ENCODE measurements around the genes HPX, RBMXL2, OR5P3 and TUB.

DNA sequence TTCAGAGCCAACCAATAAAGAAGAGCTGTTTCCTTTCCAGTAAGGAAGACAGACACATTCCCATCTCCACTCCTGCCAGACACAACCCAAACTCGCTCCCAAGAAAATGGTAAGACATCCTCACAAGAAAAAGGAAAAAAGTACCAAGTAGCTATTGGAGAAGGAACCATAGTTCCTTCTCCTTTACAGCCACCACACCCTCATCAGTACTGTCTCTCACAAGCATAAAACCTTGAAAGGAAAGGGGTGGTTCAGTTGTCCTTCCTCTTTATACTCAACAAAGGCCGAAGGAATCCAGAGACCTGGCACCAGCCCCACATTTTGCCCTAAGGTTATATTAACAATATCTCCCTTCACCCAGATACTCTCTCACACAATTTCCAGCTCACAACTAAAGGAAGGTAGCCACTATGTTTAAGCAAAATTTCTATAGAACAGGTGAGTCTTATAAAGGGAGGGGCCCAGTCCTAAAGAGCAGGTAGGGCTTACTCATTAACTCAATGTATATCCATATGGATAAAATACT is 8.6 kb downstream of the FHIP1B start:
- PRO-cap: no peak
- RAMPAGE, long total RNA, 2 experiments: no peak in any of the 2 experiments

DNA sequence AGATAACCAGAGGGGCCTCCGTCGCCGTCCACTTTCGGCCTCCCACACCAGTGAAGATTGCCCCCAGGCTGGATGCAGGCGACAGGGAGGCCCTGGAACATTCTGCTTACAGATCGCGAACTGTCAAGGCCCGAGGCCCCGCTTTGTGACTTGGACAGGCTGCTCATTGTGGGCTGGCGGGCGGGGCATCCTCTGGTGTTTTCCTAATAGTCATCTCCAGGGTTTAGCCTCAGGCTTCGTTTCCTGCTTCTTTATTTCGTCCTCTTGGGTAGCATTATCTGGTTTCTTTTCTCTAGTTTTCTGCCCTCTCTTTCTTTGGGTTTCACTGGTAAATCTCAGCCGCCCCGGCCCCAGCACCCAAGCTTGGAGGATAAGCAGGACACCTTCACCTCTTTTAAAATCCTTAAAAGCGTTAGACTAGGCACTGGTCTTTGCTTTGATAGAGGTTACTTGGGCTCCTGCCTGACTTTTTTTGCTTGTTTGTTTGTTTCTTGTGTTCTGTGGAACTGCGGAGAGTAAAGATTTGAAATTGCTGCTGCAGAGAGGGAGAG is 644 bp upstream of the CAVIN3 start:
- PRO-cap: no peak
- RAMPAGE, long total RNA, 2 experiments: no peak in any of the 2 experiments

- PRO-cap: no peak
- RAMPAGE, long total RNA, 2 experiments: no peak in any of the 2 experiments
These were observed 14.1 kb downstream of the SMPD1 start for GRCh38 chr11:6404234-6404827.

DNA sequence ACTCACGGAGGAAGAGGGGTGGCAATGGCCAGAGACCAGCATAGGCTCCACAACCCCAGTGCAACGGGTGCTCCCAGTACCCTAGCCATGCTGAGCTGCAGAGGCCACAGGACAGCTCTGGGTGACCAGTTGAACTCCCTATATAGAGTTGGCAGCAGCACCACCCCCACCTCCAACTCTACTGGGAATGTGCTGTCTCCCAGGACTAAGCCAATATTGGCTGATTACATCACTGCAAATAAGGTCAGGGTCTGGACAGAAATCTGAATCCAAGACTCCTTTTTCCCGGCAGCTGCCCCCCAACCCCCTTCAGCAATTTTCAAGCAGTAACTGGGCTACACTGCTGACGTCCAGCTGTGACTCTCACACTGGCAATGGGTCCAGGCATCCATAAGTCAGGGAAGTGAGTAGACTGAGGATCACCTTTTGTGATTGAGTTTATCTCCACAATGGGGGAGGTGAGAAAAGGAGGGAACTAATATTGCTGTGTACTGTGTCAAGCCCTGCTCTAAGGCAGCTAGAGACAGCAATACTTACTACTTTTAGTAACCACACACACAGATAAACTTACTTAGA is at the start of gene HPX:
Gene HPX, minus strand, starts transcription at position 113 of the 576 bp plus-strand sequence.
- PRO-cap: no peak
- RAMPAGE, long total RNA, 2 experiments: start-site peak on the minus strand in 1 of 2 experiments, centred at position 116 of the sequence, 35 reads per replicate

DNA sequence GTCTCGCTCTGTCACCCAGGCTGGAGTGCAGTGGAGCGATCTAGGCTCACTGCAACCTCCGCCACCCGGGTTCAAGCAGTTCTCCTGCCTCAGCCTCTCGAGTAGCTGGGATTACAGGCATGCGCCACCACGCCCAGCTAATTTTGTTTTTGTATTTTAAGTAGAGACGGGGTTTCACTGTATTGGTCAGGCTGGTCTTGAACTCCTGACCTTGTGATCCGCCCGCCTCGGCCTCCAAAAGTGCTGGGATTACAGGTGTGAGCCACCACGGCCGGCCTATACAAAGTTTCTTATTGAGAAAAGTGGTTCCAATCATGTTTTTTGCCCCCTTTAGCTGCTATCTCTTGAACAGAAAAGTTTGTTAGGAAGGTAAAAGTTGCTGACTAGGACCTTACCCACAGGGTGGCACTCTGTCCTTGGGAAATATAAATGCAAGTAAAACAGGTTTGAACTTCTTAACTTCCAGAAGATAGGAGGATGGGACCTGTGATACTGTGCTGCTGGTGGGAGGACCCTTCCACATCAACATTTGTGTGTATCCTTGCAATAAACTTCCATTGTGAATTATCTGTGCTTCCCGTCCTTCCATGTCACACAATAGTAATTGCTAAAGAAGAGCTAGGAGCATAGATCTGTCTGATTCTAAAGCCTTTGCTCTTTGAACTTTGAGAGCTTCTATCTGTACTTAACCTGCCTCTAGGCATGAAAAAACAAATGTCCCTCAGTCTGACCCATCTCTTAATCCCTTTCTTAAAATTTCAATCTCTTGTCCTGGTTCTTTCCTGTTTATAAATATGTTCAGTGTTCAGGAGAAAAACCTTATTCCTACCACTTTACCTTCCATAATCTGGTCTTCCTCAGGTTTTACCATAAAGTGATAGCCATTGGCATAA is 3.1 kb downstream of the TIMM10B start:
- PRO-cap: no peak
- RAMPAGE, long total RNA, 2 experiments: no peak in any of the 2 experiments

- PRO-cap: no peak
- RAMPAGE, long total RNA, 2 experiments: no peak in any of the 2 experiments
These were observed 1.3 kb upstream of the DNHD1 start for GRCh38 chr11:6495622-6496344.

DNA sequence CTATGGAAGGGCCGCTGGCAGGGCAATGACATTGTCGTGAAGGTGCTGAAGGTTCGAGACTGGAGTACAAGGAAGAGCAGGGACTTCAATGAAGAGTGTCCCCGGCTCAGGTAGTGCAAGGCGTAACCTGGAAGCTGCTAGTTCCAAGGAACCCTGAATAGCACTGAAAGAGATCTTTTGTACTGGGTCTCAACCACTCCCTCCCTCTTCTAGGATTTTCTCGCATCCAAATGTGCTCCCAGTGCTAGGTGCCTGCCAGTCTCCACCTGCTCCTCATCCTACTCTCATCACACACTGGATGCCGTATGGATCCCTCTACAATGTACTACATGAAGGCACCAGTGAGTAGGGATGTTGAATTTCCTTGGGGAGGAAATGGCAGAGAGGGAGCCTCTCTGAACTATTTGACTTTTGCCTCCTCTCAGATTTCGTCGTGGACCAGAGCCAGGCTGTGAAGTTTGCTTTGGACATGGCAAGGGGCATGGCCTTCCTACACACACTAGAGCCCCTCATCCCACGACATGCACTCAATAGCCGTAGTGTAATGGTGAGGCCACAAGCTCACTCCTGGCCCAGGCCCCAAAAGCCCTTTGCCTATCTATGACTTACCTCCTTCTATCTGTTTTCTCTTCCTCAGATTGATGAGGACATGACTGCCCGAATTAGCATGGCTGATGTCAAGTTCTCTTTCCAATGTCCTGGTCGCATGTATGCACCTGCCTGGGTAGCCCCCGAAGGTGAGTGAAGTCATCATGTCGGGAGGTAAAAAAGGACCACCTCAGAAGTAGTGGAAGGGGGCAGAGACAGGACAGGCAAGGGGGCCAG is 2.5 kb downstream of the TAF10 start:
- PRO-cap: no peak
- RAMPAGE, long total RNA, 2 experiments: no peak in any of the 2 experiments

- PRO-cap: no peak
- RAMPAGE, long total RNA, 2 experiments: no peak in any of the 2 experiments
These were observed 4.6 kb upstream of the TPP1 start for GRCh38 chr11:6623776-6624335.

DNA sequence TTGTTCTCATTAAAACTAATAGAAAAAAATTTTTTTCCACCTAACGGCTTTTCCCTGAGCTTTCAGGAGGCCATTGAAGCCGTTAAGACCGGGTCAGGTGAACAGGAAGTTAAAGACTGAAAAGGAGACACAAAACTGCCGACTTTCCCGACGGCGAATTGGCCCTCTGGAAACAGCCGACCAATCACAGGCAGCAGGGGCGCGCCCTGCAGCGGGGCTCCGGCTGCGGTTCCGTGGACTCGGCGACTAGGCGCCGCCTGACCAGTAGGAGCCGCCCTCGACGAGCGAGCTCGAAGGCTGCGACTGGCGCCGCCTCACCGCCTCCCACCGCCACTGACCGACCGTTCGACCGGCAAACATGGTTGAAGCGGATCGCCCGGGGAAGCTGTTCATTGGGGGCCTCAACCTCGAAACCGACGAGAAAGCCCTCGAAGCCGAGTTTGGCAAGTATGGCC is at the start of gene RBMXL2:
Gene RBMXL2, plus strand, starts transcription at position 236 of the 455 bp plus-strand sequence.
- PRO-cap: no peak
- RAMPAGE, long total RNA, 2 experiments: no peak in any of the 2 experiments

DNA sequence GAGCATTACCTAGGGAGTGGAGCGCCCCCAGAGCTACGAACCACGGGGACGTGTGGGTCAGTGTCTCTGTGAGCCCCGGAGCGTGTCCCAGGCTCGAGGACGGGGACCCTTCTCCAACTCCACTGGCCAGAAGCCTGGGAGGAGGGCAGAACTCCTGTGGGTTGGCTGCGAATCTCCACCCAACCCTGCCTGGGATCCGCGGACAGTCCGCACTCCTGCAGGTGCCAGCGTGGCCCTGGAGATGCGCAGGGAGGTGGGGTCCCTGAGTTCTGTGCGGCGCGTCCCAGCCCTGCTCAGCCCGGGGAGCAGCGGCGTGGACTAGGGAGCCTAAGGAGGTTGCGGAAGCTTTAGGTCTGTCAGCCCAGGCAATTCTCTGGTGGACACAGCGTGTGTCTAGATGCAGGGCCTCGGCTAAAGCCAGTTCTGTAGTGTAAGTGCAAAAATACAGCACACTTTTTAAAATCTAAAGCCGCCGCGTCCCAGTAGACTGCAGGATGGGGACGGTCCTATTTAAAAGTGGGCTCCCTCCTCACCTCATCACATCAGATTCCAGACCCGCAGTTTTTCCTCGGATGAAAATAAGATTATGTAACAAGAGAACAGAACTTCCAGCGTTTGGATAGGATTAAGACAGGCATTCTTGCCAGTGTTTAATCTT is 513 bp downstream of the PPFIBP2 start:
- PRO-cap: no peak
- RAMPAGE, long total RNA, 2 experiments: no peak in any of the 2 experiments

GRCh38 chr11:7575681-7576735 is 62.2 kb downstream of the PPFIBP2 start:
- PRO-cap: no peak
- RAMPAGE, long total RNA, 2 experiments: no peak in any of the 2 experiments

DNA sequence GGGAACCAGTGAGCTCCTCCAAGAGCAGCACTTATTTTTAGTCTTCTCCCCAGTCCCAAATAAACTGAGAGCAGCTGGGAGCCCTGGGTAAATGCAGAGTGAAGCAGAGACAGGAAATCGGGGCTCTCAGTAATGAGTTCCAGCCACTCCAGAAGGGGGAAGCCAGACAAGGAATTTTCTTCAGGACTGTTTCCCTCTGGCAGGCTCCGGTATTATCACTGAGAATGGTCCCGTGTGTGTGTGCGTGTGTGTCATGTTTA is 63.1 kb downstream of the PPFIBP2 start:
- PRO-cap: no peak
- RAMPAGE, long total RNA, 2 experiments: no peak in any of the 2 experiments

DNA sequence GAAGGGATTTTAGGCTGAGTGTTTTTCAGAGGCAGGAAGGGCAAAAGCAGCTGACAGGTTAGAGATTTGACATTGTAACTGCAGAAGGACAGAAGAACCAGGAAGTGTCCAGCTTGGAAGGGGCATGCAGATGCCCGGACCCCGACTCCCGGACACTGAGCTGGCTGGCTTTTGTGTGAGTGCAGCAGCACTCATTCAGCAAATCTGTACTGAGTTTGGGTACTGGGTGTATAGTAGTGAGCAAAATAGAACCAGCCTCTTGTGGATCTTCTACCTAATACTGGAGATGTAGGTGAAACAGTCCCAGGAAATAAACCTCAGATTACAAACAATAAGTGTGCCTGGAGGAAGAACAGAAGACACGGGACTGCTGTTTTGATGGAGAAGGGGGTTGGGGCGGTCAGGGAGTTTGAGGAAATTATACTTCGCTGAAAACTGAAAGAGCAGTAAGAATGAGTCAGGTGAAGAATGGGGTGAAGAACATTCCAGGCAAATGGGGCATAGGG is 64.6 kb downstream of the PPFIBP2 start:
- PRO-cap: no peak
- RAMPAGE, long total RNA, 2 experiments: no peak in any of the 2 experiments

- PRO-cap: no peak
- RAMPAGE, long total RNA, 2 experiments: no peak in any of the 2 experiments
These were observed 68.6 kb downstream of the CYB5R2 start for GRCh38 chr11:7604749-7605146.

DNA sequence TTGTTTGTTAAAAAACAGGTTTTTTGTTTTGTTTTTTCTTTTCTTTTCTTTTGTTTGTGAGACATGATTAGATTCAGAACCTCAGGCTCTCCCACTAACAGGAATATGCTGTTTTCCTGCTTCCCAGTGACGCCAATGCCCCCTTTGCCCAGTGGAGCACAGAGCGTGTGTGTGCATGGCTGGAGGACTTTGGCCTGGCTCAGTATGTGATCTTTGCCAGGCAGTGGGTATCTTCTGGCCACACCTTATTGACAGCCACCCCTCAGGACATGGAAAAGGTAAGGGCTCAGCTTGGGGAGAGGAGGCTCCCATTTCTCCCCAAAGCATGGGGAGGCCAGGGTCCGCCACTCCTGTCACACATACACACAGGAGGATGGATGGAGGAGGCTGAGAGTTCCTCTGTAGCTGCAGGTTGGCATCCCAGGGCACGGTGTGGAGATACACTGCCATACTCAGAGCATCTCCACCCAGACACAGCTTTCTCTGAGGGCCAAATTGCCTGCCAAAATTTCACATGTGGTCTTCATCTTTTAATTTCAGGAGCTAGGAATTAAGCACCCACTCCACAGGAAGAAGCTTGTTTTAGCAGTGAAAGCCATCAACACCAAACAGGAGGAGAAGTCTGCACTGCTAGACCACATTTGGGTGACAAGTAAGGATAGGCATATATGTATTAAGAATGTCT is 24.9 kb downstream of the CYB5R2 start:
- PRO-cap: no peak
- RAMPAGE, long total RNA, 2 experiments: no peak in any of the 2 experiments

GRCh38 chr11:7672377-7672997 is 813 bp downstream of the CYB5R2 start:
- PRO-cap: no peak
- RAMPAGE, long total RNA, 2 experiments: no peak in any of the 2 experiments

DNA sequence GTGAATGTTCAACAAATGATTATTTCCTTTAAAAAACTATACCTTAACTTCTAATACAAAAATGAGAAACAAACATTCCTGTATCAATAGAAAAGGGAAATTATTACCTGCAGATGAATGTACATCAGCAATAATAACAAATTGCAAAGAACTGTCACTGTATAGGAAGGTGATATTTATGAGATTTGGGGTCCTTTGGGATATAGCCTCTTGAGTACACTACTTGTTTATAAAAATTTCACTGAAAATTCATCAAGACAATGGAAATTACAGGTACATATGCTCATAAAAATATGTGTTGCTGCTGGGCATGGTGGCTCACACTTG is at the start of gene OR5P3:
Gene OR5P3, minus strand, starts transcription at position 124 of the 327 bp plus-strand sequence.
- PRO-cap: no peak
- RAMPAGE, long total RNA, 2 experiments: no peak in any of the 2 experiments

- PRO-cap: no peak
- RAMPAGE, long total RNA, 2 experiments: no peak in any of the 2 experiments
These were observed 30.3 kb upstream of the OR5P3 start for GRCh38 chr11:7860671-7861631.

GRCh38 chr11:7994918-7995701 is 8.0 kb downstream of the EIF3F start:
- PRO-cap: no peak
- RAMPAGE, long total RNA, 2 experiments: no peak in any of the 2 experiments

GRCh38 chr11:8080970-8082216 is at the start of gene TUB:
TUB (plus strand) TSS chr11:8081211.
- PRO-cap: unidirectional peak, plus-strand start at chr11:8081217; bidirectional peak, plus-strand start at chr11:8081288, minus-strand start at chr11:8081278
- RAMPAGE, long total RNA, 2 experiments: no peak in any of the 2 experiments